Melanocyte of skin (primary cell): Measurements from ENCODE around the gene SDCCAG8.

DNA sequence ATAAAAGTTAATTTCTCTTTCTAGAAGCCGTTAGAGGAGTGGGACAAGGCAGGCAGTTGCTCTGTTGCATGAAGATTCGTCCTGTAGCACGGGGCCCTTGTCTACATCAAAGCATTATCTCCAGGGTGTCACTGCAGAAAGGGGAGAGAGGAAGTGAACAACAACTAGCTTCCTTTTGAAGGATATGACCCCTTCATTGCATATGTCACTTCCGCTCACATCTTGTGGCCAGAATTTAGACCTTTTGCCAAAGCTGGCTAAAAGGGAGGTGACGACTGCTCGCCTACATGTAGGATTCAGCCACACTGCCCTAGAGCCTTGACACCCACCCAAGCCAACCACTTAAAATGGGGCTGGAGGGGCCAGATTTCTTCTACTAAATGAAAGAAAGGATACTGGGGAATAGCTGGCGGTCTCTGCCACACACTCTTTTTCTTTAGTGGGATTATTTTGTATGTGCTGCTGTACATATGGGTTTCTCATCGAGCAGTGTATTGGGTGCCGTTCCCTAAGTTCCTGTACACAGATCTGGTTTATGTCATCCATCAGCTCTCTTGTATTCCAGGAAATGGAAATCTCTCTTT, 26.8 kb upstream of the NID1 start:
- CAGE, long polyA plus RNA, 2 experiments = no peak in any of the 2 experiments

DNA sequence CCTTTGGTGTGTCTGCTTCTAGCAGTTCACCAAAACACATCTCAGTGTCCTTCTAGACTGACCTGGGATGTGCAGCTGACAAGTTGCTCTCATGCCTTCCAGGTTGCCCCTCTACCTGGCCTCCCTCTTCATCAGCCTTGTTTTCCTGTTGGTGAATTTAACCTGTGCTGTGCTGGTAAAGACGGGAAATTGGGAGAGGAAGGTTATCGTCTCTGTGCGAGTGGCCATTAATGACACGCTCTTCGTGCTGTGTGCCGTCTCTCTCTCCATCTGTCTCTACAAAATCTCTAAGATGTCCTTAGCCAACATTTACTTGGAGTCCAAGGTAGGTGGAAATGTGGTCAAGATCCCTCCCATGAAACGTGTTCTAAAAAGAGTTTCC, 36.0 kb downstream of the GPR137B start:
- CAGE, long polyA plus RNA, 2 experiments = no peak in any of the 2 experiments

GRCh38 chr1:236206746-236207021, 64.3 kb downstream of the GPR137B start:
- CAGE, long polyA plus RNA, 2 experiments = no peak in any of the 2 experiments

DNA sequence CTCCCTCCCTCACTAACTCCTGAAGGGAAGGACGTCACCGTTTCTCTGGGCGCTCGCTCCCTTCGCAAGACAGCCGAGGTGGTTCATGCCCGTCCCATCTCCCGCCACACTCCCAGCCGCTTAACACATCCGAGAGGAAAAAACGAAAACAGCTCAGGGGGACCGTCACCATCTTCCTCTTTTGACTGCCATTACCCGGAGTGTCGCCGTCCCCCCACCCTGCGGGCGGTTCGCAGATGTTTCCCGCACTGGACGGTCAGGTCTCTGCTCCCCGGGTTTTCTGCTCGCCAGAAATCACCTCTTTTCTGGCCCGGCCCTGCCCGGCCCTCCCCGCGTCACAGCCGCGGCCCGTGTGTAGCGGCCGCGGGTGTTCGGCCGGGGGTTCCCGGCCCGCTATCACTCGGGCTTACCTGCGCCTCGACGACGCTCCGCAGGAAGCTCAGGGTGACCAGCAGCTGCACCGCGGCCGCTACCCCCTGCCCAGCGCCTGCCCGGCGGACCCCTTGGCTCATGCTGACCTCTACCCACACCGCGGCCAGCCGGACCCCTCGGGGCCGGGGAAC, 405 bp downstream of the ERO1B start:
- CAGE, long polyA plus RNA, 2 experiments = no peak in any of the 2 experiments

DNA sequence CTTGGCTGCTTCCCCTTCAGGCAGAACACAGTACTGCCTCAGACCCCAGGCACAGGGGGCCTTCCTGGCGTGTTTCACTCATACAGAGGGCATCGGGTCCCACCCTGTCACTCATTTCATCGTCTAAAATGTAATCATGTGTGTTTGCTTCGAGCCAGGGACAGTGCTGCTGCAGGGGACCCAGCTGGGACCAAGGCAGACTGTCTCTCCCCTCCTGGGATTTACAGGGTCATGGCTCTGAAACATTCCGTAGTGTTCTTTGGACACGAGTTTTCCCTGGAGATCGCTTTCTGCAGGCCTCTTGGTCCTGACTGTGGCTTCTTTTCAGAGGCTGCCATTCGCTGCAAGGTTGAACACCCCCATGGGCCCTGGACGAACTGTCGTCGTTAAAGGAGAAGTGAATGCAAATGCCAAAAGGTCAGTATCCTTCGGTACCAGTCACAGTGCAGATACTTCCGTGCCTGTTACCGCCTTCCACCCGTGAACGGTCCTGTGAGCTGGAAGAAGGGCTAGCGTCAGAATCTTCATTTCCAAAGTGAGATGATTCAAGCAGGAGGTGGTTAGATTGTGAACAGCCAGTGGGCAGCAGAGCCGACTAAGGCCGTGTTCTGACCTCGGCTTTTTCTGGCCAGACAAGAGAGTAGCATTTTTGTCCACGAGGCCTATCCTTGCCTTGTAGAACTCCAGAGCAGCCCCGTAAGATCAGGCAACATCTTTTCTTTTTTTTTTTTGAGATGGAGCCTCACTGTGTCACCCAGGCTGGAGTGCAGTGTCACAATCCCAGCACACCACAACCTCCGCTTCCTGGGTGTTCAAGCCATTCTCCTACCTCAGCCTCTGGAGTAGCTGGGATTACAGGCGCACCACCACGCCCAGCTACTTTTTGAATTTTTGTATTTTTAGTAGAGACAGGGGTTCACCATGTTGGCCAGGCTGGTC, 19.7 kb downstream of the LGALS8 start:
- CAGE, long polyA plus RNA, 2 experiments = no peak in any of the 2 experiments

DNA sequence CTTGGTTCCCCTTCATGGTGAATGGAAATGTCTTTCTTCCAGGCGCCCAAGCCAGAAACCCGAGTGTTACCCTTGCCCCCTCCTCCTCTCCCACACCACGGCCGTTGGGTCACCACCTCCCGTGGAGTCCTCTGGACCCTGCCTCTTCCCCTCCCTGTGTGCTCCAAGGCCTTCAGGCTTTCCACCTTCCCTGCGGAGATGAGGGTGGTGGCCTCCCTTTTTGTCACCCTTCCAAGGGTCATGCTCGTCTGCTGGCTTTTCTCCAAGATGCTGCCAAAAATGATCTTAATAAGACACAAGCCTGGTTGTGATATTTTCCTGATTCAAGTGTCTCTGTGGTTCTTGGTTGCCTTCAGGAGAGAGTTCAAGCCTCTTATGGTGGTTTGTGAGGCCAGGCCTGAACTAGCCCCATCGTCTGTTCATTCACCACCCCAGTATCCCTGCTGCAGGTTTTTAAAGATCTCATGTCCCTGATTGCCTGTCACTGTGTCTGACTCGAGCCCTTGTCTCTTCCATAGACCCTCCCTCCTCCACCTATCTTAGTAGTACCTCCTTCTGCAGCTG, 7.3 kb downstream of the ACTN2 start:
- CAGE, long polyA plus RNA, 2 experiments = no peak in any of the 2 experiments

- CAGE, long polyA plus RNA, 2 experiments = no peak in any of the 2 experiments
Measured at GRCh38 chr1:240122822-240123299, 31.2 kb downstream of the FMN2 start.

DNA sequence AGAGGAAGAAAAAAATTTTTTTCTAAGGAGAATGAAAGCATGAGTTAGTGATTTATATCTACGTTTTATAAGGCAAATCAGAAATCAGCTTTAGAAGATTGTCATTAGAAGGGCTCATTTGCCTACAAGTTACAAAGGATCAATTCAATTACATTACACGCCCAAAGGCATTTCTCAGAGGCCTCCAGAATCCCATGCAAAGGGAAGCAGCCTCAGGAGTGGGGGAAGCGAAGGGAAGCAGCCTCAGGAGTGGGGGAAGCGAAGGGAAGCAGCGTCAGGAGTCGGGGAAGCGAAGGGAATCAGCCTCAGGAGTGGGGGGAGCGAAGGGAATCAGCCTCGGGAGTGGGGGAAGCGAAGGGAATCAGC, 206.2 kb downstream of the GREM2 start:
- CAGE, long polyA plus RNA, 2 experiments = no peak in any of the 2 experiments

DNA sequence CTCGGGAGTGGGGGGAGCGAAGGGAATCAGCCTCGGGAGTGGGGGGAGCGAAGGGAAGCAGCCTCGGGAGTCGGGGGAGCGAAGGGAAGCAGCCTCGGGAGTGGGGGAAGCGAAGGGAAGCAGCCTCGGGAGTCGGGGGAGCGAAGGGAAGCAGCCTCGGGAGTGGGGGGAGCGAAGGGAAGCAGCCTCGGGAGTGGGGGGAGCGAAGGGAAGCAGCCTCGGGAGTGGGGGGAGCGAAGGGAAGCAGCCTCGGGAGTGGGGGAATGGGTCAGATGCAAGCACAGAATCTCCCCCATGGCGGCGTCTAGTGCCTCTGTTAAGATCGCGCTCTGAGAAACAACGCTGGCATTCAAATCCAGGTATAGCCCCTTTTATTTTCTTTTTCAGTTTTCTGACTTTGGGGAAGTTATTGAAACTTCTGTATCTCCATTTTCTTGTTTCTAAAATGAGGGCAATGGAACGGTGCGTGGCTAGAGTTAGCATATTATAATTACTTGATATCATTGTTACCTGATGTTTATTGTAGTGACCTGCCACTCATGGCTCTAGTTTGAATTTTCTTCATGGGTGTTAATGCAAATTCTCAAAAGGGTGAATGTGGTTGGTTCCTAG, 205.7 kb downstream of the GREM2 start:
- CAGE, long polyA plus RNA, 2 experiments = no peak in any of the 2 experiments

DNA sequence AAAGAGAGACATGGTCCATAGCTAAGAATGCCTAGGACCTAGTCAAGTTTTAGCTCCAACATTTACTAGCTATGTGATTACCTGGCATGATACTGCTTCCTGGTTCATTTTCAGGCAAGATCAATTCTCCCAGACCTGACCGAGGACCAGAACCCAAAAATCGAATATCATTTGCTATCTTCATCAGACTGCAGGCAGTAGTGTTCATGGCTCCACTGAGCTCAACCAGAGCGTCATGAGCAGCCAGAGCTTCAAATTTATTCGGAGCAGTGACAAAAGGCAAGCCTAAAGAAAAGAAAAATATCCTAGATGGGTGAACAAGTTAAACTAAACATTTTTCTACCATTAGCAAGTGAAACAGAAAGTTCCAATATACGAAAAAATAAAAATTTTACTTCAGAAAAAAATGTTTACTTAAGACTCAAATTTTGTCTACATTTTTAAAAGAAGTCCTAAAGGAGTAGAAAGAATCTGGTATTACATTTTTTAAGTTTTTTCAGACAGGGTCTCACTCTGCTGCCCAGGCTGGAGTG, 15.5 kb downstream of the FH start:
- CAGE, long polyA plus RNA, 2 experiments = no peak in any of the 2 experiments

DNA sequence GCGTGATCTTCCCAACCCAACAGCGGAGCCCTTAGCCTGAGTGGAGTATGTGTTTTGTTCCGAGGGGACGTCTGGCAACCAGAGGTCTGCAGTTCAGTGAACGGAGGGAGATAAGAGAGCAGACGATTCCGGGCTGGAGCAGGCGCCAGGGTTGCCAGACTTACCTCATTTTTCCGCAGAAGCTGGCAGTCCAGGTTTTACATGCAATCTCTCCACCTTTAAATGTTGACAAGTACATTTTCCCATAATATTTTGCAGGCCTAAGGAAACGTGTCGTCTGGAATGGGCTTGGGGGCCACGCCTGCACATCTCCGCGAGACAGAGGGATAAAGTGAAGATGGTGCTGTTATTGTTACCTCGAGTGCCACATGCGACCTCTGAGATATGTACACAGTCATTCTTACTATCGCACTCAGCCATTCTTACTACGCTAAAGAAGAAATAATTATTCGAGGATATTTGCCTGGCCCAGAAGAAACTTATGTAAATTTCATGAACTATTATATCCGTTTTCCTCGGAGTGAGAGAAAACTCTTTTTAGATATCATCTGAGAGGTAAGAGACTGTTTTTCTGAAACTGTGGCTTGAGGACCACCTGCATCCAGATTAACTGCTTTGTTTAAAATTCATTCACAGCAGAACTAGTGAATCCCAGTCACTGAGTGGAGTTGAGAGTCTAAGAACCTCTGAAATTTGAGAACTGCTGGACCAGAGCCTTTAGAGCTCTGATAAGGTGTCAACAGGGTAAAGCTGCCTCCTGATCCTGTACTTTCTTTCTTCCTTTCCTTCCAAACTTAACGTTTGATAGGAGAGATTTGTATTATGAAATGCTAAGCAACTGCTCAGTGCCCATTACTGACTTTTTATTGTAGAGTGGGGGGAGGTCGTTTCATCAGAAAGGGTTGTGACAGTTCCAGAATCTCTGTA, 732 bp downstream of the EXO1 start:
- CAGE, long polyA plus RNA, 2 experiments = no peak in any of the 2 experiments

DNA sequence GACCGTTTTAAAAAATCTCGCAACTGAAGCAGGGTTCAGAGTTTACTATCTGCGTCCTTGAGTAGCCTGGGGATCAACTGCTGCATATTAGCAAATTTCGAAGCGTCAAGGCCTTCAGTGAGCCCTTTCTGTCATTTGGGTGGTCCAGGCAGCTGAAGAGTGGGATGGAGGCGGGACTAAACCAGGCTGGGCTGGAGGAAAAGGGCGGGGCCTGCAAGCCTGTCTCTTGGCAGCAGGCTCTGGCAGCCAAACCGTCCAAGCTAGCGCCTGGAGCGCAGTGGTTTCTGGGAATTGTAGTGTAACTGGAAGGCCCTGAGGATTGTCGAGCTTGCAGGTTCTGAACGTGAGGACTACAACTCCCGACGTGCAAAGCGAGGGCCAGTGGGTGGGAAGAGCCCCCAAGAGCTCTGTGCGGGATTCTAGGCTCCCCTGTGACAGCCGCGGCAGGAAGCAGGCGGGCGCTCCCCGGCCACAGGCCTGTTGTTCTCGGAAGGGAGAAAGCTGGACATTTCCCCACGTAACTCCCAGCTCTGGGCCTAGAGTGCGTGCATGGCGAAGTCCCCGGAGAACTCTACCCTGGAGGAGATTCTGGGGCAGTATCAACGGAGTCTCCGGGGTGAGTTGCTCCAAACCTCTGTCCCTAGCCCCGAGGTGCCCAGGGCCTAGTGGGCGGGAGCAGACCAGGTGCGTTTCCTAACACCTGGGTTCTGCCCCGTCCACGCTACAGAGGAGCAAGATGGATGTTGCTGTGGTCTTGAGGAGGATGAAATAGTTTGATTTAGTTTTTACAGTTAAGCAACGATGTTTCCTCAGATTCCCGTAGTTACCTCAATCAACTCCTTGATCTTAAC, at the start of gene SDCCAG8:
Gene SDCCAG8 (plus strand): TSS at position 417 of the 851 bp plus-strand sequence.
- CAGE, long polyA plus RNA, 2 experiments = no peak in any of the 2 experiments

GRCh38 chr1:243344020-243344375, 88.2 kb downstream of the SDCCAG8 start:
- CAGE, long polyA plus RNA, 2 experiments = no peak in any of the 2 experiments

DNA sequence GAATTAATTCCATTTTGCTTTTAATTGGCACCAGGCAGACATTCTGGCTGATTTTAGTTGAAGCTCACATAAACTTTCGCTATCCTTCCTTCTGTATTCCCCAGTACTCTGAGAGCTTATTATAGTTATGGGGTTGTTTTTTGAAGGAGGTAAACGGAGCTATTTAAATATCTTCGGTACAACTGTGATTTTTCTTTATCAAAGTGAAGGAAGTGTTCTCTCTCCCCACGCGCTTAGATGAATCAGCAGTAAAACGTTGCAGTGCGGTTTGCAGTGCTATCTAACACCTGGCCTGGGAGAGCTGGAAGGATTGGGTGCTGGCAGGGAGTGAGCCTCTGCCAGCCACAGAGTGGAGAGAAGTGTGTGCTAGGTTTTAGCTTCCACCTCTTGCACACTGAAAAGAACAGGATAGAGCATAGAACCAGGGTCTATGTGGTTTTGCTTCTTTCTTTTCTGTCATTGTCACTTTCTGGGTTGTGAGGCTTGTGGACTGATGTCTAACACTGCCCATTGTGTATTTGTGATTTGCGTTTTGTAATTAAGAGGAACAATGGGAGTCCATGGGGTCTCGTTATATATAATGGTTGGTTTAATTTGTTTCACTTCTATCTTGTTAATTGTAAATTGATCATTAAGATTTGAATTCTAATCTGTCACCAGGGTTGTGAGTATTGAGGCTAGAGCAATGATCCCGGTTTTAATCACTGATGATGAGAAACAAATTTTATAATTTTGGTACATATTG, 166.0 kb downstream of the SDCCAG8 start:
- CAGE, long polyA plus RNA, 2 experiments = no peak in any of the 2 experiments

DNA sequence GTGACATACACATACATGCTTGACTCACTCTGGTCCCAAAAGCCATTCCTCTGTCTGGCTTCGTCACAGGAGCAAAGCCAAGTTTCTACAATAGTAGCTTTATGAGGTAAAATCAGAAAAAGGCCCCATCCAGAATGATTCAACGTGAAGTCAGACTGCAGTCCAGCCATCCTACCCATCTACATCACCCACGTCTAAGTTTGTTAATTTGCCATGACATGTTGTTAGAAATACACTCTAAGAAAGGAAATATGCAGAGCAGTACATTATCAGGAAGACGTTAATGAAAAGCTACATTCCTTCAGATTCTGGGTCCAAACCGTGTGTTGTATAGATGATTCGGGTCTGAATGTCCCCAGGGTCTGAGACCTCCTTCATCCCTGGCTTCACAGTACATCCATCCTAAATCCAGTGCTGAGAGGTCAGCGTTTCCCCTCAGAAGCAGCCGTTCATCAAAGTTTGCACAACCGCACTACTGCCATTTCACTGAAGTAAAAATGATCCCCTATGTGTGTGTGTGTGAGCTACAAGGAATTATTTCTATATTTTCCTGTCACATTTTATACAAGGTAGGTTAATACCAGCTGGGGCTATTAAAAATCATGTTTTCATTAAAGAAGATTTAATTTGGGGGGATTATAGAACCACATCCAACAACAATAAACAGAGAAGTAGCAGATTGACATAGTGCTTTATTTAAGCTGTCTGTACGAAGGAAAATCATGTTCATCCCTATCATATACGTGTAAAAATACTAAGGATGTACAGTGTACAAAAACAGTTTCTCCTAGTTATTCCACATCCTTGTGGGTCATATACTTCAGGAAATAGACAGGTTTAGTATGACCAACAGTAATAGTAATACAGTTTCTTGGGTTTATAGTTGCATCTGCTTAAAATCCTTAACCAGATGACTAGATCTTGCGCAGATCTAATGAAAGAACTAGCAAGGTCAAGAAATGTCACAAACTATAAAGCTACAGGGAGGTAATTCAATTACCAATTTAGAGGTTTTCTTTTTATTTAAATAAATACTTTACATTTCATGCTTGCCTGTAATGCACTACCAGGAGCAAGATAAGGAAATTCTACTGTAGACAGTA, 245.6 kb downstream of the SDCCAG8 start:
- CAGE, long polyA plus RNA, 2 experiments = no peak in any of the 2 experiments

DNA sequence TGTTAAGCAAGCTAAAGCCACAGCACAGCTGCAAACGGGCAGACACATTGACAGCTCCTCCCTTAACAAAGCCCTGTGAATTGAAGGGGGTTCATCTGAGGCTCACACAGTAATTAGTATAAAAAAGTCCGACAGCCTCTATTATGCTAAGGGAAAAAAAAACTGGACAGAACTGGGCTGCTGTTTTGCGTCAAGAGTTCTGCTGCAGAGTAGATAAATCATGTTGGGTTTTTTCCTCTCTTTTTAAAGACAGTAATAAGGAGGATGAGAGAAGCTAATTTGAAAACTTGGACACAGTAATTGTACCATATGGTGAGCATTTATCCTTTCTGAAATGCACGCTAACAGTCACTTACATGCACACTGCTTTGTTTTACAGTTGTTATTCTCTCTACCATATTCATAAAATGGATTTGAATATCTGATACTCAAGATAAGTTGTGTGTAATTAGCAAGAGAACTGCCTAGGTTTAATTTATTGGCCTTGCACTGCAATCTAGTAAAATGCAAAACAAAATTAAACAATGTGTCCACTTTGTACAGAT, 136.2 kb downstream of the AKT3 start:
- CAGE, long polyA plus RNA, 2 experiments = no peak in any of the 2 experiments

GRCh38 chr1:243749554-243750764, 100.1 kb downstream of the AKT3 start:
- CAGE, long polyA plus RNA, 2 experiments = no peak in any of the 2 experiments

- CAGE, long polyA plus RNA, 2 experiments = no peak in any of the 2 experiments
Measured at GRCh38 chr1:243789434-243790277, 60.4 kb downstream of the AKT3 start.

GRCh38 chr1:243843070-243843572, 6.9 kb downstream of the AKT3 start:
- CAGE, long polyA plus RNA, 2 experiments = no peak in any of the 2 experiments

- CAGE, long polyA plus RNA, 2 experiments = no peak in any of the 2 experiments
Measured at GRCh38 chr1:244341246-244342256, 10.9 kb upstream of the C1orf100 start.